HT-29 (cell line): ENCODE measurements around a stretch of chr7.

DNA sequence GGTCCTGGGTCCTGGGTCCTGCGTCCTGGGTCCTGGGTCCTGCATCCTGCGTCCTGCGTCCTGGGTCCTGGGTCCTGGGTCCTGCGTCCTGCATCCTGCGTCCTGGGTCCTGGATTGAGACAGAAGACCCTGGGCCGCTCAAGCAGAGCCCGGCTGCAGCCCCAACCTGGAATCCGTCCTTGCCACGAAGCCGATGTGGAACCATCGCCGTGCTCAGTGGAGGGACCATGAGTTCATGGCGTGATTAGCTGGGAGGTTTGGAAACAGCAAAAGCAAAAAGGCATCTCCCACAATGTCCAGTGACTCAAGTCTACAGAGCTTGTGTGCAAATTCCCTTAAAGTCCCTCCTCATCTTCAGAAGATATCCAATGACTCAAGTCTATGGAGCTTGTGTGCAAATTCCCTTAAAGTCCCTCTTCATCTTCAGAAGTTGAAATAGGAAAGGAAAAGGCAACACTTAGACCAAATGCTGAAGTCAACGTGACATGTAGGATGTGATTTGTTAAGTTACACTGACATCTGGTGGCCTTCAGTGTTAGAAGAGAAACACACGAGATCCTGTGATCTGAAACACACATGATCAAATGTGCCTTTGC, 179.9 kb downstream of the PTPRN2 start:
- RAMPAGE, long total RNA: no peak

DNA sequence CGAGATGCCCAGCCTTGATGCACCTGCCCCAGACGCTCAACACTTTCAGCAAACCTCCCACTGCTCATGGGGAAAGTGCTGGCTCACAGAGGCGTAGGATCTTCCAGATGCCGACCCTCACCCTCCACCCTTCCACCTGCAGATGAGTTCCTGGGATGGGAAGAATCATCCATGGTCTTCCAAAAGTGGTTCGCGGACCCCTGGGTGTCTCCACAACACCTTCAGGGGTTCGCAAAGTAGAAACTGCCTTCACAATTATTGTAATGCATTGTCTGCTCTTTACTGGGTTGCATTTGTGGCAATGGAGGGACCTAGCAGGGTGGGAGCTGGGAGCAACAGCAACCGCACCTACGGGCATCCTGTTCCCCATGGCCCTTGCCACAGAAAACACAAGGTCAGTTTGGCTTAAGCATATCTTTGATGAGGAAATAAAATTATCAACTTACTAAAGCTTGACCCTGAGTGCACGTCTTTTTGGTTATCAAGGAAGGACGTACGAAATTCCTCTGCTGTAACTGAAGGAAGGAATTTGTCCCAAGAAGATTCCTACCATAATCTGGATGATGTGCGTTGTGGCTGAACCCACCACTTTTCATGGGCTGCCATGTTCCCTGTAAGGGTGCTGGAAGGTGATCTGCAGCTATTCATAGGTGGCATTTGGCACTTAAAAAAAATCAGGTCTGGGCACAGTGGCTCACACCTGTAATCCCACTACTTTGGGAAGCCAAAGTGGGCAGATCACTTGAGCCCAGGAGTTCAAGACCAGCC, 19.9 kb upstream of the PTPRN2 start:
- RAMPAGE, long total RNA: no peak

DNA sequence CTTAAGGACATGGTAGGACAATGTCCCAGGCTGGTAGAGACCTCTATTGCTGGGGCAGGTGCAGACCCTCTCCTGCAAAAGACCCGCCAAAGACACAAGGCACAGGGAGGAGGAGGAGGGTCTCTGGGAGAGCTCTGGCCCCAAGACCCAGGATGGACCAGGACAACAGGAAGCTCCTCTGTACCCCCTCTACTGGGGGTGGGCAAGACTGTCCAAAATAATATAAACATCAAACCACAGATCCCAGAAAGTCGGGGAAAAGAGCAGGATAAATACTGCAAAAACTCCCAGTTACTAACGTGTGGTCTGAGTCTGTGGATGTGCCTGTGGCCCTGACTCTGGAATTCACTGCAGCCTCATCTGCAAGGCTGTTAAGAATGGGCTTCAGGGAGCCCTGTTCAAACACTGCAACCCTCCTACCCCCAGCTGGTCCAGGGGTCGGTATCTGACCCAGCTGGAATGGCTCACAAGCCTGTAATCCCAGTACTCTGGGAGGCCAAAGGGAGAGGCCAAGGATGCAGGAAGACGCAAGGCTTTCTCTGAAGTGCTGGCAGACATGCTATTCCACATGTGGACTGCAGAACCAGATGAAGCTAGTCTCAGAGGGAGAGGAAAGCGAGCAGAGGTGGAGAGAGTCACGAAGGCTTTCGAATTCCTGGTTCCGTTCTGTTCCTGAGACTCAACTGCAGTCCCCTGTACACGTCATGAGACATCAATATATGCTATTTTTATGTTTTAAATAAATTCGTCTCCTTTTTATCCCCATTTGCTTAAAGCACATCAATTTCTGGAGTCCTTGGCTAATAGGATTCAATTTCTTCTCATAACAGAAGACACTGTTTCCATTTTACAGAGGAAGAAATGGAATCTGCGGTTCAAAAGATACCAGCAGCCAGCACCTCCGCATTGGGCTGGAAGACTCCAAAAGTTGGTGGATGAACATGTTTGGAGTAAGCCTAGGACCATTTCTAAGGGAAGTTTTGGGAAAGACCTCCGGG, 45.1 kb downstream of the ESYT2 start:
- RAMPAGE, long total RNA: no peak

- RAMPAGE, long total RNA: no peak
These were observed 14.8 kb downstream of the ESYT2 start for GRCh38 chr7:158814320-158815119.

- RAMPAGE, long total RNA: no peak
These were observed 8.0 kb downstream of the ESYT2 start for GRCh38 chr7:158820852-158822220.

DNA sequence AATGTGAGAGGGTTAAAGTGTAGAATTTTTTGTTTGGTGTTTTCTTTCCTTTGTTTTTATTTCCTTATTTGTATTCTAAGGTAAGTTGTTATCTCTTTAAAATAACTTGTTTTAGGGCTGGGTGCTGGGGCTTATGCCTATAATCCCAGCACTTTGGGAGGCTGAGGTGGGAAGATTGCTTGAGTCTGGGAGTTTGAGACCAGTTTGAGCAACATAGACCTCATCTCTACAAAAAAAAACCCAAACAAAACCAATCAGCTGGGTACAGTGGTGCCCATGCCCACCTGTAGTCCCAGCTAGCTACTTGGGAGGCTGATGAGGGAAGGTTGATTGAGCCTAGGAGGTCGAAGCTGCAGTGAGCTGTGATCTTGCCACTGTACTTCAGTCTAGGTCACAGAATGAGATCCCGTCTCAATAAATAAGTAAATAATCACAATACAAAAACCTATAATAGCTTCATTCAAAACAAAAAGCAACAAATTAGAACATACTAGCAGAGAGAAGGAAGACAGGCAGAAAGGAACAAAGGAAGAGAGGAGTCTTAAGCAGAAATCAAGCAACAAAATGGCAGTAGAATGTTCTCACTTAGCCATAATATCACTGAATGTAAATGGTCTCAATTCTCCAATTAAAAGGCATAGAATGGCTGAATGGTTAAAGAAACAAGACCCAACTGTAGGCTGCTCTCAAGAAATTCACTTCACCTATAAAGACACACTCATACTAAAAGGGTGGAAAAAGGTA, 82.8 kb downstream of the DYNC2I1 start:
- RAMPAGE, long total RNA: no peak

- RAMPAGE, long total RNA: no peak
These were observed 131.9 kb downstream of the VIPR2 start for GRCh38 chr7:159012634-159013234.

DNA sequence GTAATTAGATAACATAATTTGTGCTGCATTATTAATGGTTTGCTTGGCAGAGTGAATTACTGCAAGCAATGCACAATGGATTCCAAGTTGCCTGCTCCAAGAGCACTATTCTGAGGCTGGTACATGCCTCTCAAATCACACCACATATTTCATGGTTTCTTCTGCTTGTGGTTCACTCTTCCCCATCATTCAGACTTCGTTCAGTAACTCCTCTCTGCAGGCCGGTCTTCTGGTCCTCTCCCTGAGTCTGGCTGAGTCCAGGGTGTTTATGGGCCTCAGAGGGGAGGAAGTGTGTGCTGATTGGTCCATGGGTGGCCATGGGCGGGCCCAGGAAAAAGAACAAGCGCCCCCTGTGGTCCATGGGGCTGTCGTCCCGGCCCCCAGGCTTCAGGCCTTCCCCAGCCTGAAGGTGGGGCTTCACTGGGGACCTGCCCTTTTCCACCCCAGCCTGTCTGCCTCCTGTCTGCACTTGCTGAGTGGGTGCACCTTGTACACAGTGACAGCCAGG, 123.8 kb downstream of the VIPR2 start:
- RAMPAGE, long total RNA: no peak

GRCh38 chr7:159112013-159112907, 32.4 kb downstream of the VIPR2 start:
- RAMPAGE, long total RNA: no peak